NCI-H460 (cell line): ENCODE data around the genes FHL1, CXorf66 and CXorf51B.

GRCh38 chrX:136098157-136098875 is 98.5 kb upstream of the FHL1 start:
RAMPAGE:
- cytosol, long total RNA: no peak
- long total RNA: no peak
- nucleus, long total RNA: no peak

DNA sequence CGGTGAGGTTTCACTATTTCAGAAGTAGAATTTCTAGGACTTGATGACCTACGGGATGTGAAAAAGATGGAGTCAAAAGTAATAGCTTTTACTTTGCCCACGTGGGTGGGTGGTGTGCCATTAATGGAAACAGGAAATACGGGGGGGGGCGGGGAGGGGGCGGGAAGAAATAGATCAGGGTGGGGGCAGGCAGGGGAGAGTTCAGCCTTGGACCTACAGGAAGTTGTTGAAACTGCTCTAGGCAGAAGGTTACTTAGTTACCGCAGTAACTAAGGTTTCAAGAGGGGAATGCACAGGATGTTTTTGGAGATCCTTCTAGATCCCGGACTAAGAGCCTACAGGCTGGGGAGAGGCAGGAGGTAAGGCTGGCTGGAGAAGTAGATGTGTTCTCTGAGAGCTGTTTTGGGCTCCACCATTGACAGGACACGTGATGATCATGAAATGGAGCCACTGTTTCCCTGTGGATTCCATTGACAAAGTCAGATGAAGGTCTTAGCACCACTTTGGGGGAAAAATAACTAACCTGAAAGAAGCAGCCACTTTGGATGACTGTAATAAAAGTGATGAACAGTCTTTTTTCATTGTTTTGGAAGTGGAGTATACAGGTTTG is 53.0 kb upstream of the FHL1 start:
RAMPAGE:
- cytosol, long total RNA: no peak
- long total RNA: no peak
- nucleus, long total RNA: no peak

GRCh38 chrX:136196517-136197303 is at the start of gene FHL1:
TSS of gene FHL1 (plus strand) at chrX:136197047.
RAMPAGE:
- cytosol, long total RNA: no peak
- long total RNA: no peak
- nucleus, long total RNA: no peak

DNA sequence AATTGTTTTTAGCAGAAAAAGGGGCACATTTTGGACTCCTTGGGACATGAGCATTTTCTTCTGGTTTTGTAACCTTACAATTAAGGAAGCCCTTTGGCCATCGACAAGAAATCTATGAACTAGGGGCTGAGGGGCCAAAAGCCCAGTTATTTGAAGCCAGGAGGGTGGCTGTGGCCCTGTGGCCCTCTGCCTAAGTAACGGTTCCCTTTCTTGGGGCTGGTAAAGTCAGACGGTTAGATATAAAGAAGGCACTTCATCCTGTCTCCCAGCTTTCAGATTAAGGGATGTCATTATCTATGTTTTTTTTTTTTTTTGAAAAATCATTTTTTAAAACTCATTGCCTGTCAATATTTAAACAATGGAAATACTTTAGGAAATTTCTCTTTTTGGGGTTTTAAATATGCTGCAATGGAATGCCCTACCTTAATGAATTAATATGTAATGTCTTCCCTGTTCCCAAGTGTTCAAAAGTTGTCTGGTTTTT is 865 bp downstream of the FHL1 start:
RAMPAGE:
- cytosol, long total RNA: no peak
- long total RNA: no peak
- nucleus, long total RNA: no peak

GRCh38 chrX:136510936-136512109 is 13.9 kb downstream of the HTATSF1 start:
RAMPAGE:
- cytosol, long total RNA: no peak
- long total RNA: no peak
- nucleus, long total RNA: no peak

GRCh38 chrX:136767065-136768055 is 13.4 kb downstream of the ARHGEF6 start:
RAMPAGE:
- cytosol, long total RNA: no peak
- long total RNA: no peak
- nucleus, long total RNA: no peak

DNA sequence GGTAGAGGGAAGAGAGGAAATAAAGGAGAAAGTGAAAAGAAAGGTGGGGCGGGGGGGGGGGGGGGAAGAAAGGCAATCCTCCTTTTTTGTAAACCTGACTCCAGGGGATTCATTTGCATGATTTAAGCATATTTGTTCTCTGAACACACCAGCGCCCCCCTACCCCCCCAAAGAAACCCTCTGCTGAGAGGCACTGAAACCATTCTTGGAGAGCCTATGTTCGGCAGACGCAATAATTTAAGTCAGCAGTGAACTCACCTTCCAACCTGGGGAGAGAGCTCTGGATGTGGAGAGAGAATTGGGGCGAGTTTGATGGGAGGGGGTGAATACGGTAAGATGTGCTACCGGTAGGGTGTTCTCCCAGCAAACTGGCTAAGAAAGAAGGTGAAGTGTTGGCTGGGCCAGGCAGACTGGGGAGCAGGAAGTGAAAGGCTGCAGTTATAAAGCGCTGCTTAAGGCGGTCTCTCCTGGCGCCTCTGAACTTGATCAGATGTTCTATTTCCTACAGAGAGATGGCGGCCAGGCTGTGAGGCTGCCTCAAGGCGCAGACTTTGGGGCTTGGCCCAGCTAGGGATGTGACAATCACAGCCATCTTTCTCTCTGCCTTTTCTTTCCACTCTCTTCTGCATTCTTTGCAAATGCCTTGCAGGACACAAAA is 1.7 kb upstream of the ZIC3 start:
RAMPAGE:
- cytosol, long total RNA: no peak
- long total RNA: no peak
- nucleus, long total RNA: no peak

DNA sequence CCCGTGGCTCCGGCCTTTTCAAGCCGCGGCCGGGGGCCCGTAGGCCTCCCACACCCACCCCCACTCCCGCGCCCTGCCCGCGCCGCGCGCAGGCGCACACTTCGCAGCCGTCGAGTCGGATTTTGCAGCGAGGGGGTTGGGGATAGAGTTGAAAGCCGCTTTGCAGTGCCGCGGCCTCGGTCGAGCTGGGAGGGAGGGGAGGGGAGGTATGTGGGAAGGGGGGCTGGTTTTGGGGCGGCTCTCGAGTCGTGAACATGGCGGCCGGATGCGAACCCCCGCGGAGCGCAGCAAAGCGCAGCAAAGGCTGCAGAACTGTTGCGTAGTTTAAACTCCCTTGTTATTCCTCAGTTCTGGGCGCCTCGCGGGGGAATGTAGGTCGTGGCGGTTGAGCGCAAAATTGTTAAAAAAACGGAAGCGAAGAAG is 8.6 kb downstream of the ZIC3 start:
RAMPAGE:
- cytosol, long total RNA: no peak
- long total RNA: no peak
- nucleus, long total RNA: no peak

RAMPAGE:
- cytosol, long total RNA: no peak
- long total RNA: no peak
- nucleus, long total RNA: no peak
These were observed 66.9 kb upstream of the FGF13 start for GRCh38 chrX:138778441-138778749.

GRCh38 chrX:139200718-139201249 is 329.8 kb upstream of the F9 start:
RAMPAGE:
- cytosol, long total RNA: no peak
- long total RNA: no peak
- nucleus, long total RNA: no peak

DNA sequence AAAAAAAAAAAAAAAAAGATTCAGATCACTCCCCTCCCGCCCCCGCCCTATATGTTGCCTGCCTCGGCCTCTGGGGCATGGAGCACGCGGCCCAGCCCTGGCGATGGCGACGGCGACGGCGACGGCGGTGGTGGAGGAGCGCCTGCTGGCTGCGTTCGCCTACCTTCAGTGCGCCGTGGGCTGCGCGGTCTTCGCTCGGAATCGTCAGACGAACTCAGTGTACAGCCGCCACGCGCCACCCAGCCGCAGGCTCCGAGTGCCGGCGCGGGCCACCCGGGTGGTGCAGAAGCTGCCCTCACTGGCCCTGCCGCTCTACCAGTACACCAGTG is 83.8 kb upstream of the F9 start:
RAMPAGE:
- cytosol, long total RNA: no peak
- long total RNA: no peak
- nucleus, long total RNA: no peak

DNA sequence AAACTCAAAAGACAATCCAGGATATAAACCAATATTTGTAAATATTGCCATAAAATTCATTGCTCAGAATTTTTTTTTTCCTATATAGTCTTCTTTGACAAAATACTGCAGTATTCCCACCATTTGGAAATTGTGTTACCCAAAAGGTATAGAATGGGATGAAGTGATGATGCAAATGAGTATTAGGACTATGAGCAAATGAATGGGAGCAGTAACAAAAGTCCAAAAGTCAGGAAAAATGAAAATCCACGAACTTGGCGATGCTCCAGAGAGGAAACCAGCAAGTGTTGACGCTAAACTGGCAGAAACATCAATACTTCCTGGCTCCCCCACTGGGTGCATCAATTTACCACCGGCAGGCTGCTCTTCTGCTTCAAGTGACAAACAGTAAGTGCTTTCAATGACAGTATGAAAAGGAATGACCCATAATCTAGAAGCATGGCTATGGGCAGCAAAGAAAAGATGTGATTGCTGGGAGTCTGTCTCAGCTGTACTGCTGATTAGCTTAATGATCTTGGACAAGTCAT is 8.9 kb downstream of the ATP11C start:
RAMPAGE:
- cytosol, long total RNA: no peak
- long total RNA: no peak
- nucleus, long total RNA: no peak

RAMPAGE:
- cytosol, long total RNA: no peak
- long total RNA: no peak
- nucleus, long total RNA: no peak
These were observed 1.7 kb downstream of the ATP11C start for GRCh38 chrX:139931049-139931677.

DNA sequence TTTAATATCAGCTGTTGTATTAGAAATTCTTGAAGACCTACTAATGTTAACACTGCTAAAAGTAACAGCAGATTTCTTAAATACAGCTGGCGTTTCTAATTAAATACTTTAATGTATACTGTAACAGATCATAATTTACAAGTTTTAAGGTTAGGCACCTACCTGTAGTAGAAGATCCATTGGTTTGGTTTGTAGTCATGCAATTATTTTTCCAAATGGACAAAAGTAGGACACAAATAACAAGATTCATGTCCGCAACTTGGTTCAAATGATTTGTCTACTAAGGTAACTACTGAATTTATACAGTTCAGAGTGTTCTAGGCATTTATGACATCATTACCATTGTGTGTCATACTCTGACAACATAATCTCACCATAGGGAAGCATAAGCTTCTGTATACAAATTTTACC is at the start of gene CXorf66:
Gene CXorf66 (minus strand): TSS at position 275 of the 411 bp plus-strand sequence.
RAMPAGE:
- cytosol, long total RNA: no peak
- long total RNA: no peak
- nucleus, long total RNA: no peak

GRCh38 chrX:143757222-143757956 is 36.8 kb upstream of the SPANXN2 start:
RAMPAGE:
- cytosol, long total RNA: no peak
- long total RNA: no peak
- nucleus, long total RNA: no peak

RAMPAGE:
- cytosol, long total RNA: no peak
- long total RNA: no peak
- nucleus, long total RNA: no peak
These were observed at the start of gene CXorf51B for GRCh38 chrX:146809522-146809827. TSS of gene CXorf51B (plus strand) at chrX:146809771.

RAMPAGE:
- cytosol, long total RNA: no peak
- long total RNA: no peak
- nucleus, long total RNA: no peak
These were observed 368.6 kb upstream of the CXorf51A start for GRCh38 chrX:147183168-147183509.

DNA sequence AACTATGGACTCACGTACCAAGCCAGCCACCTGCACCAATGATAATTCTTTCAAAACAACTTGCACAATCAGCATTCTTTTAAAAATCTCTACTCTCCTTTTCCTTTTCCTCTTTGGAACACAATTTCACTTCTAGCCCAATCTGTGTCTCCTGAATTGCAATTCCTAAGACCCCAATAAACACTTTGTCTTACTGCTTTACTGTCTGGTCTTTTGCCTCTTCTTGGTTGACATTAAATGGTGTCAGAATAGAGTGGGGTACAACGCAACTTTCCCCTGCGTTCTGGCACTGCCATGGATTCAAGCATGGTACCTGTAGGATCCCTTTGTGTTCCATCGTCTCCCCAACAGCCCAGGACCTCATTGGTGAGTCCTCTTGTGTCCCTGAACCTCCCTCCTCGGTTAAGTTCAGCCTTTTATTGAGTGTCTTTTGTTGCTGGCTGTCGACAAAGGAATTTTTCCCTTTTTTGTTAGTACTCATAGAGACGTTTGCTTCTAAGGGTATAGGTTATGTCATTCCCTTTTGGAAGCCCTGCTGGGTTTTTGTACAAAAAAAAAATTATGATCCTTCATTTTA is 35.5 kb upstream of the FMR1 start:
RAMPAGE:
- cytosol, long total RNA: no peak
- long total RNA: no peak
- nucleus, long total RNA: no peak

DNA sequence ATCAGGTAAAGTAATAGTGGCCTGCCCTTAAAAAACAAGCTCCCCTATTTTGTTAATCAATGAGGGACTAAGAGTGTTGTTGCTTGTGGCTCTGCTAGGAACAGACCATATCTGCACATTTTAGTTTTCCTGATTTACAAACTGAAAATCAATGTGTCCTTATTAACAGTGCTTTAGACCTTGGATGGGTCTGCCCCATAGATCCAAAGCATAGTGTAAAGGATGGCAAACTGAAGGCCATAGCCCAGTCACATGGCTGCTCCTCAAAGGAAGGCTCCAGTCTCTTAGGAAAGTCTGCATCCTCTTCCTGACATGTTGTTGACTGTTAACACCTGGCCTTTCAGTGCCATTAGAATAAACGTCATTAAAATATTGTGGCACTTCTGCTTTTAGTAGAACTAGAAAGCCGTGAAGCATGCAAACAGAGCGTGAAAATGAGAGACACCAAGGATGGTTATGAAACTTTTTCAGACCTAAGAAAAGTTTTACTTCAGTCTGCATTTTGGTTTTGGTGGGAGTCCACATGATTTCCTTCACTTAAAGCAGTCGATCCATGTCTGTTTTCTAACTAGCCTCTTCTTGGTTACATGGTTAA is 41.2 kb upstream of the AFF2 start:
RAMPAGE:
- cytosol, long total RNA: no peak
- long total RNA: no peak
- nucleus, long total RNA: no peak

GRCh38 chrX:149541279-149541905 is 580 bp downstream of the EOLA1 start:
RAMPAGE:
- cytosol, long total RNA: no peak
- long total RNA: no peak
- nucleus, long total RNA: no peak